ENCODE data around the genes LTB4R, GZMH, AP4S1 and STRN3.

DNA sequence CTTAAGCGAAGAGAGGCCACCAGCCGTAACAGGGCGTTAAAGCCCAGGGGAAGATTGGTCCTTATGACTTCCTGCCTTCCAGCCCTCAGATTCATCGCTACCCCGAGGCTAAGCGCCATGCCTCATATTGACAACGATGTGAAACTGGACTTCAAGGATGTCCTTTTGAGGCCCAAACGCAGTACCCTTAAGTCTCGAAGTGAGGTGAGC is 313 bp downstream of the GMPR2 start:
- PRO-cap: no peak

DNA sequence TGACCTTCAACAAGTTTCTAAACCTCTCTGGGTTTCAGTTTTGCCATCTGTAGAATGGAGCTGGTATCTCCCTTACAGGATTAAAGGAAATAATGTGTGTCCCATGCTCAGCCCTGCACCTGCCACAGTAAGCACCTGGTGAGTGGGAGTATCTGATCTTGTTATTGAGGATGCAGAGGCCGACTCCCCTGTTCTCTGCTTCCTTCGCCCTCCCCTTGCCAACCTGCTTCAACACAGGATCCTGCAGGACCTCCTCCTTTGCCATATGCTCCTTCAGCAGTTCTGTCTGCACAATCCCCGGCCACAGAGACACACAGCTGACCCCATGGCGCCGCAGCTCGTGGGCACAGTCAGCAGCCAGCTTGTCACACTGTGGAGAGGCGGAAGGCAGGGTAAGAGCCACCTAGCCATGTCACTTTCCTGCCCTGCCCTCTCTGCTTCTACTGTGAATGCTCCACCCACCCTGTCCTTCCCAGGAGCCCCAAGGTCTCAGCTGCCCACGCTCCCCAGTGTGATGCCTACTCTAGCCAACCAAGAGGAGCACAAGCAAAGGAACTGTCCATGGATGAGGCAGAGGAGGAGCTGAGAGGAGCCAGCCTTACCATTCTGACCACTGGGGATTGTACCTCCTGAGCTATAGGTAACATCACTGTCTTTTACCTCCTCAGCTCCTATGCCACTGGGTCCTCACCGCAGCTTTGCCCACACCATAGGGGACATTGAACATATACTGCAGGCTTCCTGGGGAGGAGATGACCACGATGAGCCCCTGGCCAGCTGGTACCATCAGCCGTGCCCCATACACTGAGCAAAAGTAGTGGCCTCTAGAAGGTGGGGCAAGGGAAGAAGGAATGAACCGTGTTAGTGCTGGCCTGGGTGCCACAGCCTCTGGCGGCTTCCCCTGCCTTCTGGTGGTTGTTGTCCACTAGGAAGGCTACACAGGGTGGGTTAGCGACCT is 7.3 kb downstream of the DHRS1 start:
- PRO-cap: no peak

GRCh38 chr14:24310542-24311635 is at the start of gene LTB4R:
Gene LTB4R, plus strand, starts transcription at chr14:24311502.
- PRO-cap: bidirectional peak, plus-strand start at chr14:24311502, minus-strand start at chr14:24311401

- PRO-cap: no peak
These were observed 4.6 kb downstream of the LTB4R start for GRCh38 chr14:24315778-24316459.

DNA sequence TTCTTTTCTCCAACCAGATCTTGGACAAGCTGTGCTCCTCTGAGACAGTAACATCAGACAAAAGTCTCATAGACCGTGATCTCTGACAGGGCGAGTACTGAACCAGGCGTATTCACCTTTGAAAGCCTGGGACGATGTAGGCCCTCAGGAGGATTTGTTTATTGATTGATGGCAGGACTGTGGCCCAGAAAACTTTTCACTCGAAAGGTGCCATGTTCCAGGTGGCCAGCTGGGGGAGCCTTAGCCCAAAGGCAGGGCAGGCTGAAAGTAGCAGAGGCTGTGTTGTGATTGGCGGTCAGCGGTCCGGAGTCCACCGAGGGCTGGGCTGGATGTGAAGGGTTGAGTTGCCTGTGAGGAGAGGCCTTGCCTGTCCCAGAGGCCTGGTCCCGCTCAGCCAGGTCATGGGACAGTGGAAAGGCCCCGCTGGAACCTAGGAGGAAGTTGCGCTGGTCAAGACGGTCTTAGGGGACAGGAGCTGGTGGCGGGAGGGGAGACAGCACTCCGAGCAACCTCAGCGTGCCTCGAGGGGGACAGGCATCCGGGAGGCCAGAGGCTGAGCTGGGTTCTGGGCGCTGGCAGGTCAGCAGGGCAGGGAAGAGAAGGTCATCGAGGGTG is 26.4 kb downstream of the CMA1 start:
- PRO-cap: no peak

- PRO-cap: no peak
These were observed 2.4 kb downstream of the GZMH start for GRCh38 chr14:24607098-24607509.

- PRO-cap: no peak
These were observed at the start of gene GZMH for GRCh38 chr14:24609526-24610115. Gene GZMH, minus strand, starts transcription at chr14:24609685.

DNA sequence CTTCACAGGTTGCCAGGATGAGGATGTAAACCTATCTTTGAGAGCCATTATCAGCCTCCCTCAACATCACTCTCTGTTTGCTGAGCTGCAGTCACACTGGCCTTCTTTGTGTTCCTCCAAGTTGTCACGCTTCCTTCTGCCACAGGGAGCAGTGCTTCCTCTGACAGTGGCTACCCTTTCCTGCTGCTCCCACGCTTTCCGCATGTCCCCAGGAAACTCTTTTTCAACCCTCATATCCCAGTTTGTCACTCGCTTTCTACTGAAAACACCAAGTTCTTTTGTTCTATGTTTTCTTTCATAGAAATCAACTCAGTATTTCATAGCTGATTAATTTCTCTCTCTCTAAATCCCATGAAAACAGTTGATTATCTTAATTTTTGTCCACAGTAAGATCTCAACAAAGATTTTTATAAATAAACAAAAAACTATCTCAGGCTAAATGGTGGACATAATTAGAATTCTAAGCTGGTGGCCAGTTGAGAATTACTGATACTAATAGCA is 96.6 kb downstream of the STXBP6 start:
- PRO-cap: no peak

- PRO-cap: no peak
These were observed 17.6 kb downstream of the STXBP6 start for GRCh38 chr14:25032292-25032777.

- PRO-cap: no peak
These were observed 46.1 kb upstream of the STXBP6 start for GRCh38 chr14:25095951-25096507.

DNA sequence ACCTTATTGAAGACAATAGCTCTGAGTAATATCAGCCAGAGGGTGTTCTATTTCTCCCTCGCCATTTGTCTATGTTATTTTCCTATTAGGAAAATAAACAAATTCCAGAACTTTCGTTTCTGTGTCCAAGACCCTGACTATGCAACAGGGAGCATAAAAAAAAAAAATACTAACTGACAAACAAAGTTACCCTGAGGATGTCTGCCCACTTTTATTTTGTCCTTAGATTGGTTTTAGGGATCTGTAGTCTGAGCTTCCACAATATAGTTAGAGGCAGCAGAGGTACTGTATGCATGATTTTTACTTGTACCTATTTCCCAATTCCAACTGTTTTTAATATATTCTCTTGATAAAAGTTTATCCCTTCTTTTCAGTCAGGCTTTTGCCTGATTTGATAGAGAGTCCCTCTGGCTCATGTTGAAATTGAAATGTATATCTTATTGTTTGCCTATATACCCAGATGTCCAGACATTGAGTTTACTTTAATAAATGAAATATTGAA is 419.4 kb downstream of the NOVA1 start:
- PRO-cap: no peak

GRCh38 chr14:26678671-26679518 is 81.1 kb upstream of the NOVA1 start:
- PRO-cap: no peak

DNA sequence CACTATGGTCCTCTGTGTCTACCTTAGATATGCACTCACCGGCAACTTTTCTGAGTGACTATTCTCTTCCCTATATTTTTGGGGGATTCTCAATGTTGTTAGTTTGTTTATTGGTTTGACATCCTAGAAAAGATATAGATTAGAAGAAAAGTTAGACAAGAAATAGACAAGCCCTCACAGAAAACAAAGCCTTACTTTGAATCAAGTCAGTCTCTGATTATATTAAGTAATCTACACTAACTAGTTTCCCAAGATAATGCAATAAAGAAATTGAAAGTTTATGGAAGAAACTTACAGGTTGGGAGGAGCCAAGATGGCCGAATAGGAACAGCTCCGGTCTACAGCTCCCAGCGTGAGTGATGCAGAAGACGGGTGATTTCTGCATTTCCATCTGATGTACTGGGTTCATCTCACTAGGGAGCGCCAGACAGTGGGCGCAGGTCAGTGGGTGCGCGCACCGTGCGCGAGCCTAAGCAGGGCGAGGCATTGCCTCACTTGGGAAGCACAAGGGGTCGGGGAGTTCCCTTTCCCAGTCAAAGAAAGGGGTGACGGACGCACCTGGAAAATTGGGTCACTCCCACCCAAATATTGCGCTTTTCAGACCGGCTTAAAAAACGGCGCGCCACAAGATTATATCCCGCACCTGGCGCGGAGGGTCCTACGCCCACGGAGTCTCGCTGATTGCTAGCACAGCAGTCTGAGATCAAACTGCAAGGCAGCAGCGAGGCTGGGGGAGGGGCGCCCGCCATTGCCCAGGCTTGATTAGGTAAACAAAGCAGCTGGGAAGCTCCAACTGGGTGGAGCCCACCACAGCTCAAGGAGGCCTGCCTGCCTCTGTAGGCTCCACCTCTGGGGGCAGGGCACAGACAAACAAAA is 578.2 kb upstream of the FOXG1 start:
- PRO-cap: no peak

DNA sequence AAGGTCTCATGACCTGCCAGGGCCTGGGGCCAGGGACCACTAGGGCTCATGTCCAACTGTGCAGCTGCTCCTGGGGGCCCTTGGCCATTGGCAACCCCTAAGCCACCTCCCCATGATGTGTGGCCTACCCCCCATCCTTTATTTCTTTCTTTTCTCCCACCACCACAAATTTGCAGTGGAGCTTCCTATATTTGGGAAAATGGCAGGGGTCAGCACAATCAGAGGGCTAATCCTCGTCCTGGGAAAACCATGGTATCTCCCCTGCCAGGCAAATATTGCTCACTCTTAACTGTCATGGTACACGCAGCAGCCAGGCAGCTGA is 365.2 kb upstream of the FOXG1 start:
- PRO-cap: unidirectional peak, minus-strand start at position 272 of the sequence

DNA sequence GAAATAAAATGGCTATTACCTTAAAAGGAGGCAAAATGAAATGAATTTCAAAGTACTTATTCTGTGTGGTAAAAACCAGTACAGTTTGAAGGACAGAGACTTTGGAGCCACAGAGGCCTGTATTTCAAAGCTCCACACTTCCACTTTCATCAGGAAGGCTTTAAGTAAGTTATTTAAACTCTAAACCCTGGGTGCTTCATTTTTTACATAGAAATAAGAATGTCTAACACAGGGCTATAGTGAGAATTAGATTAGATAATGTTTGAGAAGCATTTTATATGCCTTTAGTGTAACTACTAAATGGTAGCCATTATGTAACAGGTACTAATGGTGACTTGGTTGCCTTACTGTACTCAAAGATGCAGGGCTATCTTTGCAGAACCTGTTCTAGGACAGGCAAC is 267.3 kb upstream of the PRKD1 start:
- PRO-cap: no peak

GRCh38 chr14:30270519-30271105 is 288.3 kb upstream of the G2E3 start:
- PRO-cap: no peak

GRCh38 chr14:30891133-30891509 is 16.8 kb downstream of the COCH start:
- PRO-cap: no peak

GRCh38 chr14:30936254-30936786 is 62.0 kb downstream of the COCH start:
- PRO-cap: no peak

GRCh38 chr14:31025111-31025753 is at the start of gene AP4S1:
Gene AP4S1, plus strand, starts transcription at chr14:31025649.
- PRO-cap: bidirectional peak, plus-strand start at chr14:31025652, minus-strand start at chr14:31025648

GRCh38 chr14:31025754-31026486 is at the start of gene STRN3:
Gene STRN3, minus strand, starts transcription at chr14:31026379.
- PRO-cap: bidirectional peak, plus-strand start at chr14:31026621, minus-strand start at chr14:31026379

Data from penis (tissue), 1 donor.